Mesenchymal stem cell of adipose (primary cell): ENCODE results near the genes DNAJC27, OTOF and EMILIN1.

GRCh38 chr2:24540686-24541161 is 49.7 kb downstream of the NCOA1 start:
- CAGE, long polyA plus RNA, result no peak

- CAGE, long polyA plus RNA, result no peak
Observed at GRCh38 chr2:24769280-24770021, 23.7 kb downstream of the PTRHD1 start.

DNA sequence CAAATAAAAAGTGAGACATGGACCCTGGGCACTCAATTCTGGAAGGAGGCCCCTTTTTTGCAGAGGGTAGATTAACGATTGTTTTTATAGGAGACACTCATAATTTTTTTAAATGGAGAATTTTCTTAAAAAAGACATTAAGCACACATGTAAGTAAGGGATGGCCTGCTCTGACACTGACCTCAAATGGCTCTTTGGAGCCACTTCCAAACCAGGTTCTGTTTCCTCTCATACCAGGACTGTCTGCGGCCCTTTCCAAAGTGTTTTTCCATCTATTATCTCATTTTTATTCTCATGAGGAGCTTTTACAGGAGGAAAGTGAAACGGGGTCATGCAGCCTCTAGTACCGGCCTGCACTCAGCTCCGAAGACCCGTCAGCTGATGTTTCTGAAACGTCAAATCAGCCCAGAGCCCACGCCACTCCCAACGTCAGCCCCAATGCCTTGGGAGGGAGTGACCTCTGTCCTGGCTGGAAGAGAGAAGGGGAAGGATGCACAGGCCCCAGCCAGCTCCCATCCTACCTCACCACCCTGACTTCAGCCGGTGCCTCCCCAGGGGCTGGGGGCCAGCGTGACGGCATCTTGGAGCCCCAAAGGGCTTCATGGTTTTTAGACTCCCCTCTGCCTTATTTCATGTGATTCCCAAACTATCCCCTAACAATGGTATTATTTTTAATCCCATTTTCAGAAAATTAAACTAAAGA is 58.6 kb downstream of the ADCY3 start:
- CAGE, long polyA plus RNA, result no peak

DNA sequence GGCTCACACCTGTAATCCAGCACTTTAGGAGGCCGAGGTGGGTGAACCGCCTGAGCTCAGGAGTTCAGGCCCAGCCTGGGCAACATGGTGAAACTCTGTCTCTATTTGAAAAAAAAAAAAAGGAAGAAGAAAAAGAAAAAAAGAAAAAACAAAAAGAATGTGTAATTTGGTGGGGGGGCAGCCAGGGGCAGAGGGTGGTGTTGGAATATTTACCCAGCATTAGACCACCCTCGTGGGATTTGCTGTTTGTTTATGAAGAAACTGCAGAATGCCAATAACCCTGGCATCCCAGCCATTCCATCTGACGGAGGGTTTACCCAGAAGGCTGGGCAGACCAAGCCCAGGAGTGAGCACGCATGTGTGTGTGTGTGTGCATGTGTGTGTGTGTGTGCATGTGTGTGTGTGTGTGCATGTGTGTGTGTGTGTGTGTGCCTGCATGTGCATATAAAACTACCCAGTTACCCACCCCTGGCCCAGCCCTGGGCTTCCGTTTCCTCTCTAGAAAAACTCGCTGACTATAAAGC is 7.8 kb downstream of the ADCY3 start:
- CAGE, long polyA plus RNA, result no peak

GRCh38 chr2:24971536-24972275 is at the start of gene DNAJC27:
DNAJC27 (minus strand) TSS chr2:24971955.
- CAGE, long polyA plus RNA, result no peak

GRCh38 chr2:25062253-25062761 is 20.4 kb downstream of the EFR3B start:
- CAGE, long polyA plus RNA, result no peak

DNA sequence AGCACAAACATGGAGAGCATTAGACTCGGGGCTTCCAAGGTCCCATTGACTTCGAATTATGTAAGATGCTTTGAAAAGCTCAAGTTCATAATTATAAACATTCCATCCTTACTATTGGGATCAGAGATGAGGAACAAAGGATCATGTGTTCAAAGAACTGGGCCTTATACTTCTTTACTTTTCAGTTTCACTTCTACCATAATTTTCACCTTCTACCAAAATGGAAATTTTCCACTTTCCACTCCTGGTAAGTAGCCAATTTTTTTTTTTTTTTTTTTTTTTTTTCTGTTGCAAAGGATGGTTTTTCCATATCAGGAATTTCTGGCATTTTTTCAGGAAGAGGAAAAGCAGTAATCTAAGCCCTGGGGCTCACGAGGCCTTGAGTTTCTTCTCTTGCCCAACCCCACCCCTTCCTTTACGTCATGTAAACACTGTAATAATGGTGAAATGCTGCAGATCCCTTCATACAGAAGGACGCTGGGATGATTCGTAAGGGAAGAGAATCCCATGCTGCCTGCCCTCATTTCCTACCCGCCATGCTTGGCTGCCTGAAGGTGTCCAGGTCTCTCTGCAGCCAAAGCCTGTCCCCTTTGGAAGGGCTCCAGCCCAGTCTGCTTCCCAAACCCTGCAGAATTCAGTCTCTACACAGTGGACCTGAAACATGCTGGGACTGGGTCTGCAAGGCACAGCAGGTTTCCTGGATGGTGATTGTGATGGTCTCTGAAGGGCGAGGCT is 56.9 kb downstream of the EFR3B start:
- CAGE, long polyA plus RNA, result no peak

DNA sequence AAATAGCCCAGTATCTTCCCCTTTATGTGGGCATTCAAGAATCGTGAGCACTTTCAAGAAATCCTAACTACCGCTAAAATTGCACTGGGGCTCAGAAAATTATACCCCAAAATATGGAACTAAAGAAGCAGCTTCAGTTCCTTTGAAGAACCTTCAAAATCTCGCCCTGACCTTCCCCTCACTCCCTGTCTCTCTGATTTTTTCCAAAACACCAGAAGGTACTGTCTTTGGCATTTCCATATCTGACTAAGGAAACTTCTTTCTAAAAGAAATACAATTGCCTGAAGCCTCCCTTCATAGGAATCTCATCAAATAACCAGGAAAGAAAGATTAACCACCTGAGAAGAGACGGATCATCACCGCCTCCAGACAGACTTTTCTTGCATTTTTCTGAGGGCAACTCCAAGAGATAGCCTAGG is 8.0 kb upstream of the POMC start:
- CAGE, long polyA plus RNA, result no peak

GRCh38 chr2:25251661-25252300 is 83.4 kb upstream of the POMC start:
- CAGE, long polyA plus RNA, result no peak

DNA sequence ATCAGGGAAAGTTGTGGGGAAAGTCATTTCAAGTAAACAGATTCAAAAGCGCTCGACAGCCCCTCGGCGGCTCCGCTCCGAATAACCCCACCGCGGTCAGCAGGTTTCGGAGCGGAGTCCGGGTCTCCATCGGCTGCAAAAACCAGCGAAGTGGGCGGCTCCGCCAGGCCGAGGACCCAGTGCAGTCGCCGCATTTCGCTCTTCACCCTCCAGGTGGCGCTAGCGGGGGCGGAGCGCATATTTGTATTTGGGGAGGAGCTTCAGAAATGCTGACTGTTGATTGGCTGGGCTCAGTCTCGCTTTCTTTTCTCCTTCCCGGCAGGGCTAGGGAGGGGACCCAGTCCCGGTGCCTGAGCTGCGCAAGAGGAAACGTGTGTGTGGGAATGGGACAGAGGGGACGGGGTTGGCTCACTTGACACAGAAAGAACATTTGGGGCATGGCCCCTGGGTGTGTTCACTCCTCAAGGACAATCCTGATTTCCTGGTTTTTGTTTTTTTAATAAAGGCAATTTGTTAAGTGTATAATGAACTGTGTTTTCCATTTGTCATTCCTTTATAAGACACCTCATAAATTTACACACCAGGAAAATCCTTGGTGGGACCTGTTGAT is 20.3 kb upstream of the DNMT3A start:
- CAGE, long polyA plus RNA, result no peak

- CAGE, long polyA plus RNA, result no peak
Observed at GRCh38 chr2:25999423-25999910, 17.2 kb upstream of the KIF3C start.

GRCh38 chr2:26000510-26001134 is 18.3 kb upstream of the KIF3C start:
- CAGE, long polyA plus RNA, result no peak

GRCh38 chr2:26059540-26060038 is 25.7 kb downstream of the RAB10 start:
- CAGE, long polyA plus RNA, result no peak

GRCh38 chr2:26382485-26382753 is 19.3 kb upstream of the DRC1 start:
- CAGE, long polyA plus RNA, result no peak

- CAGE, long polyA plus RNA, result no peak
Observed at GRCh38 chr2:26456363-26457156, 54.8 kb downstream of the DRC1 start.

GRCh38 chr2:26558585-26559032 is at the start of gene OTOF:
OTOF (minus strand) TSS chr2:26558756.
- CAGE, long polyA plus RNA, result no peak

GRCh38 chr2:26792604-26793379 is 6.9 kb downstream of the CENPA start:
- CAGE, long polyA plus RNA, result no peak

GRCh38 chr2:26912482-26912964 is 57.9 kb upstream of the MAPRE3 start:
- CAGE, long polyA plus RNA, result no peak

DNA sequence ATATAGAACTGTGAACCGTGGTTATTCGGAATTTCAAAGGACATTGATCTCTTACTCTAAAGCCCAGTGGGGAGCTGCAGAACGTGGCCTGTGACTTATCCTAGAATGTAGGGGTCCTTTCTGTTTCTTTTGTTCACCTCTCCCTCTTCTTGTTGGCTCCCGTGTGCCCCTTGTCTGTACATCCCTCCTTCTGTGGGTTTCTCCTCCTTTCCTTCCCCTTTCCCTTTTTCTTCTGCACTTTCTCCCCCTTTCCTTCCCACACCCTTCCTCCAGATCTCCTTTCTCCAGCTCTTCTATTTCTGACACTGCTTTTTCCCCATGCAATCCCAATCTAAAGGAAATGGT is 35.5 kb upstream of the MAPRE3 start:
- CAGE, long polyA plus RNA, result no peak

DNA sequence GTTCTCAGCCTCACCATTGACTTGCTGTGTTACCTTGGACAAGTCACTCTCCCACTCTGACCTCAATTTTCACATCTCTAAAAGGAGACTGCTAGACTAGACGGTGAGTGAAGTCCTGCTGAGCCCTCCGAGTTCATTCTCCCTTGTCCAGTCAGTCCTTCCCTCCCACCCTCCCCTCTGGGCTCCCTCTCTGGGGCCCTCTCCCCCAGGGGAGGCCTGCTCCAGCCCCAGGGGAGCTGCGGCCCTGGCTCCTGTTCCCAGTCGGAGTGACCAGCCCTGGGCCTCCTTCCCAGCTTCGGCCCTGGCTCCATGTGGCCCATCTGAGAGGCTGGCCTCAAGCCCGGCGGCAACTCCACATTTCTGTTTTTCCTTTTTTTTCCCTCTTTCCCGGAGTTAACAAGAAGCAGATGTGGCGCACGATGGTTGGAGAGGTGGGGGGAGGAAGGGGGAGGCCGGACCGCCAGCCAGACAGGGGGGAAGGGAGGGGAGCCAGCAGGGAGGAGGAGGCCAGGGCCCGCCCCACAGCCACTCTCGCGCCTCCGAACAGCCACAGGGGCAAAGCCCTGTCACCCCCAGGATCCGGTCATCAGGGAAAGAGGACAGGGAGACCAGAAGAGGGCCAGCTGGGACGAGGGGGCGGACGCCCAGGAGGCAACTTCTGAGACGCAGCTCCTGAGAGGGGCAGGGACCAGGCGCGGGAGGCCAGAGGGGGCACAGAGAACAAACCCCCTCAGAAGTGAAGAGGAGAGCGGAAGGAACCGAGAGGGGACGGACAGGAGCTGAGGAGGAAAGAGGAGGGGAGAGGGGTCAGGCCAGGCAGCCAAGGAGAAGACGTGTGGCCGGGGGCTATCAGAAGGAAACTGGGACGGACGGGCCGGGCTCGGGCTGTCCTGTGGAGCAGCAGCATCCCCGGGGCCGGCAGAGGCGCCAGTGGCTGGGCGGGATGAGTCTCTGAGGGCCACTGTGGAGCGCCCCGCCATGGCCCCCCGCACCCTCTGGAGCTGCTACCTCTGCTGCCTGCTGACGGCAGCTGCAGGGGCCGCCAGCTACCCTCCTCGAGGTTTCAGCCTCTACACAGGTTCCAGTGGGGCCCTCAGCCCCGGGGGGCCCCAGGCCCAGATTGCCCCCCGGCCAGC is at the start of gene EMILIN1:
EMILIN1 (plus strand) TSS at position 528 of the 1,136 bp plus-strand sequence.
- CAGE, long polyA plus RNA, result no peak